Penis (tissue), 1 donor: ENCODE measurements around a stretch of chr7.

DNA sequence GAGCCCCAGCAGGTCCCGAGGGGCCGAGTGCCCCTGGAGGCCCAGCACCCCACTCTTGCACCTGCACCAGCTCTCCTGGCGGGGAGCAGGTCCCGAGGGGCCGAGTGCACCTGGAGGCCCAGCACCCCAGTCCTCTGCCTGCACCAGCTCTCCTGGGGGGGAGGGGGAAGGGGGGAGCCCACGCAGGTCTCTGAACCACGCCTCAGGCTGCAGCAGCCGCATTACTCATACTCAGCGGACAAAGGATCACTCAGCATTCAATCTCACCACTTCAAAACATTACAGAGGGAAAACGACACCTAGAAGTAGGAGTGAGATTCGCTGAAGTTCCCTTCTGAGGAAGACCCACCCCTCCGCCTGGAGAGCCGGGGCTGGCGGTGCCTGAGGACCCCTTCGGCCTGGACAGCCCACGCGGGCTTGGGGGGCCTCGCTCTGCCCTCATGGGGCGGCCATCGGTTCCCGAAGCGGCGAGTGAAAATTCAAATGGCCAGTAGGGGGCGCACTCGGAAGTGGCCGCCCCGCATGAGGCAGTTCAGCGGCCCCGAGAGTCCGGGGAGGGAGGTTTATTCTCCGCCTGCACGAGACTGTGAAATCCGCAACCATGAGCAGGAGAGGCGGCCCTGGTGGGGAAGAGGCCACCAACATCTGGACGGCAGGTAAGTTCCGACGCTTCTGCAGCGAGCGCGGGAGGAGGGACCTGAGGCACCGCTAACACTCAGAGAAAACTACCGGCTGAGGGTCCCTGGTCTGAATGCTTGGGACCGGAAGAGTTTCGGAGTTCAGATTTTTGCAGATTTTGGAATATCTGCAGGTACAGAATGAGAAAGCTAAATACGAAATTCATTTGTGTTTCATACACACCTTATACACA is 1.1 kb upstream of the GPER1 start:
- PRO-cap, result no peak

- PRO-cap, result no peak
Observed at GRCh38 chr7:1103399-1103761, 15.5 kb downstream of the GPER1 start.

DNA sequence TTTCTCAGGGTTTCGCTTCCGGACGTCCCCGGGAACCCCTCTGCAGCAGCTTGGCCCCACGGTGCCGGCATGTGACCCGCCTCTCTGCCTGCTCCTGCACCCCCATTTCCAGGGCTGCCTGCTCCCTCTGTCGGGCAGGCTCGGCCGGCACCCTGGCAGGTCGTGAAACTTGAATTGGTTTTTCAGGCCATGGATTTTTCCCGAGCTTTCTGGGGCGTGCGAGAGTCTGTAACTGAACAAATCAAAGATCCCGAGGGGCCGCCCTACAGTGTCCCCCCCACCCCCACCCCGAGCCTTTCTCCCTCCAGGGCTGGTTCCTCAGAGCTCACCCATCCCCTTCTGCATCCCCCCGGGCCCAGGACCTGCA is 58.1 kb downstream of the UNCX start:
- PRO-cap, result no peak

GRCh38 chr7:1472896-1473589 is 13.8 kb upstream of the MICALL2 start:
- PRO-cap, result no peak

DNA sequence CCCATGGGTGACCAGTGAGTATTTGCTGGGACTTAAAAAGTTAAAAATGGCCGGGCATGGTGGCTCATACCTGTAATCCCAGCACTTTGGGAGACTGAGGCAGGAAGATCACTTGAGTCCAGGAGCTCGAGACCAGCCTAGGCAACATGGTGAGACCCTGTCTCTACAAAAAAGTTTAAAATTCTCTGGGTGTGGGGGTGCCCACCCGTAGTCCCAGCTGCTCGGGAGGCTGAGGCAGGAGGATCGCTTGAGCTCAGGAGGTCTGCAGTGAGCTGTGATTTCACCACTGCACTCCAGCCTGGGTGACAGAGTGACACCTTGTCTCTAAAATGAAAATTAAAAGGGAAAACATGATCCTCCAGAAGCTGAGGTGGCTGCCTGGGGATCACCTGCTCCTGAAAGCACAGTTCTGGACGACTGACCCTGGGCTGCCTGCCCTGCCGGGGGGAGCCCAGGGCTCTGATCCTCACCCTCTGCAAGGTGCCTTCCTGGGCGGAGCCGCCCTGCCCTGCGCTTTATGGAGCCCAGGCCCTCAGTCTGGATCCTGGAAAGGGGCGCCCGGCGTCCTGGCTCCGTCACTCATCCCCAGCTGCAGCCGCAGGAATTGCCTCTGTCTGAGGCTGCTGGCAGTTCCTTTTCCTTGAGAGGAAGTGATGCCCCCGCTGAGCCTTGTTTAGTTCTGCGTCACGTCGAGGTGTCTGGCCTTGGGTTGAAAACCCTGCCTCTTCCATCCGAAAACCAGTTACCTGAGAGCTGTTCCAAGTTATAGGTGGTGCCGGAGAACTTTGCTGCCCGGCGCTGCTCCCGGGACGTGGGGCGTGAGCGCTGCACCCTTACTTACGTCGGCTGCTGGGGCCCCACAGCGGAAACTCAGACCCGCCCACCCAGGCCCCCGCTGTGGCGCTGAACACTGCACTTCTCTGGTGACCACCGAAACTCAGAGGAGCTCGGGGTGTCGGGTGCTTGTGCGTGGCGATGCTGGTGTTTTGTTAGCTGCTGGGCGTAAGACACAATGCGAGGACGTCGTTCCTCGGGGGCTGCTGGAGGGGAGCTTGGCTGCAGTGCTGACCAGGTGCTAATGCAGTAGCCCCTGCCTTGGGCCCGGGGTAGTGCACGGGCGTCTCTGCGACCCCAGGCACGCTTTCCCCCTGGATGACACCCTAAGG is 5.2 kb downstream of the MAFK start:
- PRO-cap, result unidirectional peak, plus-strand start at position 538 of the sequence

DNA sequence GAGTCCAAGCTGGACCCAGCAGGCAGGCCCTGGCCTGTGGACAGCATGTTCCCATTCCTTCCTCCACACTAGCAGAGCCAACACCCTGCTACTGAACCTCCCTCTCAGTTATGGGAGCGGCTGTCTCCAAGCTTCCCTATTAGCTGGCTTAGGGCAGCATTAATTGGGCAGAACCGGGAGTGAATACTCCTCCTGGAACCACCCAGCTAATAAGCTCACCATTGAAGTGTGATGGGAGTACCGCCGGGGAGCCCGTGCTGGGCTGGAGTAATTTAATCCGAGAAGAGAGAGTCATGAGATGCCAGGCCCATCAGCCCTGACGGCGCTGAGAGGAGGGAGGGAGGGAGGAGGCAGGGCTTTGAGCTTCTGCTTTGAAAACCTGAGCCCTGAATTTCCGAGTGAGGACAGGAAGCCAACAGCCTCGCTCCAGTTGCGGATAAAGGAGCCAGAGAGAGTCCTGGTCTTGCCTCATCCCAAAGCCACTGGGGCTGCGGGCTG is 31.8 kb upstream of the ELFN1 start:
- PRO-cap, result no peak

GRCh38 chr7:1670402-1670826 is 337 bp downstream of the ELFN1 start:
- PRO-cap, result no peak

DNA sequence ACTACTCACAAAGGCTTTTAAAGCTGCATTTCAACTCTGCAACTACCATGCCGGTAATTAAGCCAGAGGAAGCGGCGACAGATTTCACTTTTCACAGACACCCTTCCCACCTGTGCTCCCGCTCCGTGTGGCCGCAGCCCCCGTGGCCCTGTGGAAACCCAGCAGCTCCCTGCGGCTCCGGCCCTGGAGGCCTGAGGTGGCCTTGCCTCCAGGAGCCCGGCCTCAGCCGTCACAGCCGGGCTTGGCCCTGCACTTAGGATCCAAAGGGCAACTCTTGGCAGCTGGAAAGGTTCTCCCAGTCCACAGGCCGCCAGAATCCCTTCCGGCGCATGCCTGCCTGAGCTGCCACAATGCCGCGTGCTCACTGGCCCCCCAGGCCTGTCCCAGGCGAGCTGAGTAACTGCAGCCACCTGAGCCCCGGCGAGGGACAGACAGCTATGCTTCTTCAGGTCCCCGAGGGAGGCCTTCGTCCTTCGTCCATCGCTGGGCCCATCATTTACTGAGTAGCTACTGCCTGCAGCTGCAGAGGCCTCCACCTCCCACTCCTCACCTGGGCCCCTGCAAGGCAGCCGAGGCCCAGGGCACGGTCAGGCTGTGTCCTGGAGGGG is 172.2 kb downstream of the ELFN1 start:
- PRO-cap, result no peak

DNA sequence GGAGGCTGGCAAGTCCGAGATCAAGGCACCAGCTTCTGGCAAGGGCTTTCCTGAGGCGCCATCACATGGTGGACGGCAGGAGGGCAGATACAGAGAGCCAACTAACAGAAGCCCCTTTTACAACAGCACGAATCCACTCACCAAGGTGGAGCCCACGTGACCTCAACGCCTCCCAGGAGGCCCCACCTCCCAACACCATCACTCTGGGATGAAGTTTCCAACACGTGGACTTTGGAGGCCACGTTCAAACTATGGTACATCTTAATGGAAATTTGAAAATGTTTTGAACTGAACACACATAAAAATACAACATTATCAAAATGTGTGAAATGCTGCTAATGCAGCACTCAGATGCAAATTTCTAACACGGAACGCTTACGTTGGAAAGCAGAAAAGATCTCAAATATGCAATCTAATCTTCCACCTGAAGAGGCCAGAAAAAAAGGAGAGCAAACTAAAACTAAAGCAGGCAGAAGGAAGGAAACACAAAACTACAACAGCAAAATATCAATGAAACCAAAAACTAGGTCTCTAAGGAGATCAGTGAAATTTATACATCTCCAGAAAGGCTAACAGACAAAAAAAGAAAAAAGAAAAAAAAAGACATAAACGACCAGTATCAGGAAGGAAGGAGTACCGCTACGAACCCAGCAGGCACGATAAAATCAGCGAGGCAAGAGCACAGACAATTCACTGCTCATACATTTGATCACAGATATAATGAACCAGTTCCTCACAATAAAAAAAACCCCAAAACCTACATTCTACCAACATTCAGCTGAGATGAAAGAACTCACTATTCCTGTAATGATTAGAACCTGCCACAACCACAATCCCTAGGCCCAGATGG is 255.6 kb downstream of the ELFN1 start:
- PRO-cap, result no peak

- PRO-cap, result no peak
Observed at GRCh38 chr7:2116080-2116493, 116.7 kb downstream of the MAD1L1 start.

GRCh38 chr7:2172219-2172757 is 60.5 kb downstream of the MAD1L1 start:
- PRO-cap, result no peak

GRCh38 chr7:2266794-2267303 is 24.8 kb downstream of the NUDT1 start:
- PRO-cap, result no peak

- PRO-cap, result no peak
Observed at GRCh38 chr7:2301094-2301885, 13.0 kb downstream of the SNX8 start.

DNA sequence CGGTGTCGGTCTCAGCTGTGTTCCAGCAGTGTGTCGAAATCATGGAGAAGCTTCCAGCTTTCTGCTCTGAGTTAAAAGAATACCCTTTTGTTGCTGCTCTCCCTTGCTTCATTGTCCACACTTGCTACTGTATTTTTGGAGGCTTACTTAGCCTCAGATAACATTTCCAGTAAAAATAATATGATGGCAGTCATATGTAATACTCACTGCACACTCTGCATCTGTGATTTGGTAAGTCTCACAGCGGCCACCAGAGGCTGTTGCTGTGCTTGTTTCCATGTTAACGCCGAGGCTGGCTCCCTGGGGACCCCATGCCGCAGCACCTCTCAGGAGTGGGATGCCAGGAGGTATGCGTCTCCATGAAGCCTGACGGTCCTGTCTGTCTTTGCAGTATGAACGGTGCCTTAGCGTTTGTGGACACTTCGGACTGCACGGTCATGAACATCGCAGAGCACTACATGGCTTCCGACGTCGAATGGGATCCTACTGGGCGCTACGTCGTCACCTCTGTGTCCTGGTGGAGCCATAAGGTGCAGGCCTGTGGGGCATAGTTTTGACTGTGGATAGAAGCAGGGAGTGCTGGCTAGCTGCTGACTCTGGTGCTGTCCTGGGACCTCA is 20.5 kb downstream of the EIF3B start:
- PRO-cap, result no peak

DNA sequence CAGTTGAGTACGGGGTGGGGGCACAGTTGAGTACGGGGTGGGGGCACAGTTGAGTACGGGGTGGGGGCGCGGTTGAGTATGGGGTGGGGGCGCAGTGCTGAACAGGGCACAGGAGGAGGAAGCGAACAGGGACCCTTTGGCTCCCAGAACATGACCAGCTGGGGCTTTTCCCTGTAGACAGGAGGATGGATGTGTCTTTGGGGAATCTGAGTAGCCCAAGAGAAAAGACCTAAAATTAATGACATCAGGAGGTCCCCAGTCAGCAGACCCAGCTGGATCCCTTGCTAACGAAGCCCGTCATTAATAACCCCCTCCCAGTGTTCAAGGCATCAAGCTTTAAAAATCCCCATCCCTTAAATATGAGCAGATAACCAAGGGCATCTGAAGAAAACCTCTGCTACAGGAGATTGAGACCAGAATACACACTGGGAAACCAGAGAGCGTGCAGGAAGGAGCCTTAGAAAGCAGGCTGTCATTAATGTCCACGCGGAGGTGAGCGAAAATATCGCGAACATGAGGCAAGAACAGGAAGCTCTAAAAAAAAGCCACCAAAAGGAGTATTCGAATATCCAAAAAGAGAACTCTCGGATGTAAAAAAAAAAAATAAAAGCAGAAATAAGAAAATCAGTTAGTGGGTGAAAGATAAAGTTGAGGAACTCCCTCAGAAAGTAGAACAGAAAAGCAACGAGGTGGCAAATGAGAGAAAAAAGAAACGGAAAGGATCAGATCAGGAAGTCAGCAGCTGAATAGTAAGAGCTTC is 3.2 kb downstream of the CHST12 start:
- PRO-cap, result no peak

DNA sequence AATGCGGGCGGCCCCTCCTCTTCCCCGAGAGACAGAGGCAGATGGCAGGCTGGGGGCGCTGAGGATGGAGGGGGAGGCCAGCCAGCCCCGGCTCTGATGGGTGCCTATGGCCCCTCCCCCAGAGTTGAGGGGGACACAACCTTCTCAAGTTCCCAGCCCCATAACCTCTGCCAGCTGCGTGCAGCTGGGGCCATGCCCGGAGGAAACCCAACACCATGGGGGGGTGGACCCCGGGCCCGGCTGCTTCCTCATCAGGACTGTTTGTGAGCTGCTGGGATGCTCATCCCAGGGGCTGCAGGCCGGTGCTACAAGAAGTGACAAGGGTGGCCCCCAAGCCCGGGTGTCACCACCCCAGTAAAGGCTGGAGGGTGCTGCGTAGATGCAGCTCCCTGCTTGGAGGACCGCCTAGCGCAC is 21.6 kb upstream of the LFNG start:
- PRO-cap, result no peak

DNA sequence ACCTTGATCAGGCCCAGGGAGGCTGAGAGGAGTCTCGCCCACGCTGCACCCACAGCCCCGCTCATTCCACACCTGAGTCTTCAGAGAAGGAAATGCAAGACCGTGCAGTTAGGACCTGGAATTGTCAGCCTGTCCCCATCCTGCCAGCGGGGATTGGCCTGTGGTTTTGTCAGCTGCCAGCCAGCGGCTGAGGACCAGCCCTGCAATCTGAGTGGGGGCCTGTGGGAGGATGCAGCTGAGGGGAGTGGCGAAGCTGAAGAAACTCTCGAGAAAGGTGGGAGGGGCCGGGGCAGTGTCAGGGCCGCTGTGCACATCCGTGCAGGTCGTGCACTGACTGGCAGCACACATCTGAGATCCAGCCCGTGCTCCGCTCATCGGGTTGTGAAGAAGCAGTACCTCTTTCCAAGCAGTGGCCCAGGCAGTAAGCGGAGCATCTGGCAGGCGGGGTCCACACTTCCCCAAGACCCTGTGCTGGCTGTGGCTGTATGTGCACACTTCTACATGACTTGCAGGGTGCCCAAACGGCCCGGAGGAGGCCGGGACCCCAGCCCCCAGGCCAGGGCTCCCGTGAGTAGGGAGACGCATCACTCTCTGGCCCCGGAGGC is 10.6 kb upstream of the LFNG start:
- PRO-cap, result no peak

- PRO-cap, result no peak
Observed at GRCh38 chr7:2521063-2521529, 1.5 kb downstream of the LFNG start.

GRCh38 chr7:2521530-2521889 is 1.9 kb downstream of the LFNG start:
- PRO-cap, result no peak

DNA sequence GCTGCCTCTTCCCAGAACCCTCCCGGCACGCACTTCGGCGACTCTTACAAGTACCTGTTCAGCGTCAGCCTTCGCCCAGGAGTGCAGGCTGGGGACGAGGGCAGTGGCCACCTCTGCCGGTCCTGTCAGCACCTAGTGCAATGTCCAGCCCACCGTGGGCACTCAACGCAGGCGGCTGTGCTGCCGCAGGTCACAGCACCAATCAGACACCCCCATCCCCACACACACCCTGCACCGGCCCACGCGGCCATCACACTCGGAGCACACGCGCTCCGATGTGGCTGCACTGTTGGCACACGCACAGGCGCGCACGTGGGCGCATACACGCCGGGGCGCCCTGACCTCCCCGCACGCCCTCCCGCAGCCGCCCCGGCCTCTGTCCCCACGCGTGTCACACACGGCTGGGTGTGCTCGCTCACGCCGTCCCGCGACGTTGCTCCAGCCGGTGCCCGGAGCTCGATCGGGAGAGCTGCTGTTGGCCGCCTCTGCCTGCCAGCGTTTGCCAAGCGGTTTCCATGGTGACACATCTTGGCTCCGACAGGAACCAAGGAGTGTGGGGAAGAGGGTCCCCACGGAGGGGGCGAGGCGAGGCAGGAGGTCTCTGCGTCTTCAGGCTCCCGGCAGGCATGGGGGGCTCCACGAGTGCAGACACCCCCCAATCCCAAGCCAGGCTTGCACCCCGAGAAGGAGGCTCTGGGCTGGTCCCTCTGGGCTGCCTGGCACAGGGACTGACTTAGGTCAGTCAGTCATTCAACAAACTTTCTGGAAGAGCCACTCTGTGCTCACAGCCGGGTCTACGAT is 12.0 kb downstream of the LFNG start:
- PRO-cap, result no peak